ENCODE data around the gene GOLGA8K.

DNA sequence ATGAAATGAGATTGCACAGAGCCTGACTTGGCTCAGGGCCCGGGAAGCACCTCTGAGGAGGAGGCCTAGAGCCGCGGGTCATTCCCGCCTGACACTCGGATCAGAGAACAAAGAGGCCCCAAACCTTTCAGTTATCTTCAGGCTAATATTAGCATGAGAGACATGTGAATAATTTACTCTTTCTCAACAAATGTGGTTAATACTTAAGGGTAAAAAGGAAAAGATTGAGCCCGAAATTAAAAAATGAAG, 90.7 kb upstream of the KLF13 start:
- RRBS, result no CpG with 5 or more reads among the region's 6 CpGs

- RRBS, result no CpG with 5 or more reads among the region's 16 CpGs
These were observed 61.4 kb upstream of the KLF13 start for GRCh38 chr15:31265181-31265748.

DNA sequence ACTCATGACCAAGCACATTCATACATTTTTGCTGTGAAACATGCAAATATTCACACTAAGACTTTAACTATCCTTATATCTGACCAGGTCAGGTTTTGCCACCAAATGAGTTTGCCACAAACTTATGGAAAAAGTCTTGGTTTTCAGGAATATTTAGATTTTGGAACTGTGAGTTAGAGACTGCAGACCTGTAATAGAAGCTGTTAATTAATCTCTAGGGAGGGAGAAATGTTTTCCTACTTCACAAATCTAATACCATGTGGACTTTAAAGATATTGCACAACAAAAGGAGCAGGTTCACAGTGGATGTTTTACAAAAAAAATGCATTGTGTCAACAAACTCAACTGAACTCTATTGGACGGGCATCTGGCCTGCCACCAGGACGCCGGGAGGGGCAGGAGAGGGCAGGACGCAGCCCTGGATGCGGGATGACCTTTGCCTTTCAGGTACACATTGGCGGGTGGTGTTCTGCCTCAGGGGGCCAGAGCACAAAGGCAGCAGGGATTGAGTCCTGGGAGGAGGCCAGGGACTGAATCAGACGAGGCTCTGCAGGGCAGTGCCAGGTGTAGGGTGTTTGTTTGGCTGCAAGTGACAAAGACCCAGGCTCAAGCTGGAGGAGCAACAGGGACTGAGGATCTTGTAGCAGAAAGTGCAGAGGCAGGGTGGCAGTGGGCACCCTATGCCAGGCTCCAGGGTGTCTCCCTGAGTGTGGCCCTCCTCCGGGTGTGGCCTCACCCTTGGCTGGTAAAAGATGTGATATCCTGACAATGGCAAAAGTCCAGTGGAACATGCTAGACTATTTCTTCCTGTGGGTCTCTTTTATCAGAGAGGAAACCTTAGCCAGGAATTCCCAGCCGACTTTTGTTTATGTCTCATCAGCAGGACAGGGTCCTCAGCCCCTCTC, 30.0 kb upstream of the KLF13 start:
- RRBS, result no CpG with 5 or more reads among the region's 9 CpGs

GRCh38 chr15:31338321-31338890, 11.8 kb downstream of the KLF13 start:
- RRBS, result no CpG with 5 or more reads among the region's 9 CpGs

DNA sequence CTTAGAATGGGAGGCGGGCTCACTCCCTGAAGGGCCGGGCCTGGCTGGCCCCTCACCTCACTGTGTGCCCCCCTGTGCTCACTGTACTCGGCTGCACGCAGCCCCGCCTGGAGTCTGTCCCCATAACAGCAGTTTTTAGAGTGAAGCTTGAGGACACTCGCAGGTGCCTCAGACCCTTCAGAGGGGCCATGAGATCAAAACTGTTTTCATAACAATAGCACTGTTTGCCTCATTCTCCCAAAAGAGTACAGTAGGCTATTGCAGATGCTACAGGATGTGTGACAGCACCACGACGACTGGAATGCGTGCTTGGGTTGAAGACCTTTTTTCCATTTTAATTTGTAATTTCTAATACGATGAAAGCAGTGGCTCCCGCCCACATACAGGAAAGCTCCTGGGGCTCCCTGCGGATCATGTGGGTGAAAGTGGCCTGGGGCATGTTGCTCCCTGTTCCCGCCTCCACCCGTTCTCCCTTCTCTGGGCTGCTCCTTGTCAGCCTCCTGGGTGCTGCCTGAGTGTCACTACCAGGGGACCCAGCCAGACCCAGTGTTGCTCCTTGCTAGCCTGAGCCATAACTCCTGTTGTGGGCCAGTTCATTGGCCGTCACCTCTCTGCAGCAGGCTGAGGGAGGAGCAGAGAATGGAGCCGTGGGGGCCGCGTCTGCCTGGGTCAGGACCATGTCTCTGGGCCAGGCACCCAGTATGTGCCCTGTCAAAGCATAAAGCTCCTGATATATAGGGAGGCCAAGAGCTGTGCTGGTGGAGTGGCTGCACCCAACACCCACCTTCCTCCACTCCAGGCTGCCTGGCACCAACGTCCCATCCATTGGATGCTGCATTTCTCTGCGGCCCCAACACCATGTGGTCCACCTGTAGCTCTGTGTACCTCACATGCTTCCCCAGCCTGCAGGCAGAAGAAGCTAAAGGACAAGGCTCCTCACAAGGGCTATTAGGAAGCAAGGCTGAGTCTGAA, 40.3 kb downstream of the KLF13 start:
- RRBS, result 60% methylated on average over 2 of the region's 20 CpGs

DNA sequence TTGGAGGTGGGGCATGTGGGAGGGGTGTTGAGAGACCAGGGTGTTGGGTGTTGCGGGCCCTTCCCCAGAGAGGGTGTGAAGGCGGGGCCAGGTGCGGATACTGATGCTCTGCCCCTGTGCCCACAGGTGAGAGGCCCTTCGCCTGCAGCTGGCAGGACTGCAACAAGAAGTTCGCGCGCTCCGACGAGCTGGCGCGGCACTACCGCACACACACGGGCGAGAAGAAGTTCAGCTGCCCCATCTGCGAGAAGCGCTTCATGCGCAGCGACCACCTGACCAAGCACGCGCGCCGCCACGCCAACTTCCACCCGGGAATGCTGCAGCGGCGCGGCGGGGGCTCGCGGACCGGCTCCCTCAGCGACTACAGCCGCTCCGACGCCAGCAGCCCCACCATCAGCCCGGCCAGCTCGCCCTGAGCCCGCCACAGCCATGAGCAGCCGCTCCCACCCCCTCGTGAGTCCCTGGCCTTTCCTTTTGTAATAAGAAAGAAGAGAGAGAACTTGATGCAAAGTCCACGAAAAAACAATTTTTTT, 45.3 kb downstream of the KLF13 start:
- RRBS, result 94% methylated on average over 13 of the region's 41 CpGs

DNA sequence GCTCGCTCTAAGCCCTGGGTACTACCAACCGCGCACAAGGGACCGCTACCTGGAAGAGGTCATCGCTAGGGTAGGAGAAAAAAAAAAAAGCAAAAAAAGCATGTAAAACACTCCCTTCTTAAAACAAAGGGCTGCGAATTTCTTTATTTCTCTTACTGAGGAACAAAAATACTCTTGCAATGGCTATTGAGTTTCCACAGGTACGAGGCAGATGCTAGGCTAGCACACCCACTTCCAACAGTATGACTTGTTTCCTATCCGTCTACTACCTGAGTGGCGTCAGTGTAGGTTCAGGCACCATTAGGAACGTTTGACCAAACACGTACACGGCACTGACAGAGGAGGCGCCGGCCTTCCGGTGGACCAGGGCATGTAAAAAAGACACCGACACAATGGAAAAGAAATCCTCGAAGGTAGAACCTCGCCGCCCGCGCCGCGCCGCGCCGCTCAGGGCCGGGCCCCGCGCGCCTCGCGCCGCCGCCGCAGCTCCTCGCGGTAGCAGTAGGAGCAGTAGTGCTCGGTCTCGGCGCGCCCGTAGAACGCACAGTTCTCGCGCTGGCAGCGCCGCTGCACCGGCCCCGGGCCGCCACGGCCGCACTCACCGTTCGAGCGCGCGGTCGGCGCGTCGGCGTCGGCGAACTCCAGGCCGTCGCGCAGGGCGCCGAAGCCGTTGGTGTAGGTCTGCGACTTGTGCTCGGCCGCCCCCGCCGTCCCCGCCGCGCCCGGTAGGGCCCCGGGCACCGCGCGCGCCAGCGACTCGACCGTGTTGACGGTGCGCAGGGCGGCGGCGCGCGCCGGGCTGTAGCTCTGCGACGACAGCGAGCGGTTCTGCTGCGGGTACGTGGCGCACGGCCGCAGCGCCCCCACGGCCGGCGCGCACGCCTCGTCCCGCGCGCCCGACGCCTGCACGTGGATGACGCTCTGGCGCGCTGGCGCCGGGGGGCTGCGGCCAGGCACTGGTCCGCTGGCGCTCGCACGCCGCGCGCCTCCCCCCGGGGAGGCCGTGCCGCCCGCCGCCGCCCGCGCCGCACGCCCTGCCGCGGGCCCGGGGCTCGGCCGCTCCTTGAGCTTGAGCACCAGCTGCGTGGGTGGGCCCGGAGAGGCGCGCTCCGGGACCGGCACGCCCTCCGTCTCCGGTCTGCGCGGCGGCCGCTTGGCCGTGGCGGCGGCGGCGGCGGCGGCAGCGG, 156.6 kb downstream of the KLF13 start:
- RRBS, result 3% methylated on average over 79 of the region's 166 CpGs

GRCh38 chr15:31500460-31501110, 173.9 kb downstream of the KLF13 start:
- RRBS, result no CpG with 5 or more reads among the region's 5 CpGs

- RRBS, result no CpG with 5 or more reads among the region's 66 CpGs
These were observed 765 bp downstream of the OTUD7A start for GRCh38 chr15:31869490-31870326.

DNA sequence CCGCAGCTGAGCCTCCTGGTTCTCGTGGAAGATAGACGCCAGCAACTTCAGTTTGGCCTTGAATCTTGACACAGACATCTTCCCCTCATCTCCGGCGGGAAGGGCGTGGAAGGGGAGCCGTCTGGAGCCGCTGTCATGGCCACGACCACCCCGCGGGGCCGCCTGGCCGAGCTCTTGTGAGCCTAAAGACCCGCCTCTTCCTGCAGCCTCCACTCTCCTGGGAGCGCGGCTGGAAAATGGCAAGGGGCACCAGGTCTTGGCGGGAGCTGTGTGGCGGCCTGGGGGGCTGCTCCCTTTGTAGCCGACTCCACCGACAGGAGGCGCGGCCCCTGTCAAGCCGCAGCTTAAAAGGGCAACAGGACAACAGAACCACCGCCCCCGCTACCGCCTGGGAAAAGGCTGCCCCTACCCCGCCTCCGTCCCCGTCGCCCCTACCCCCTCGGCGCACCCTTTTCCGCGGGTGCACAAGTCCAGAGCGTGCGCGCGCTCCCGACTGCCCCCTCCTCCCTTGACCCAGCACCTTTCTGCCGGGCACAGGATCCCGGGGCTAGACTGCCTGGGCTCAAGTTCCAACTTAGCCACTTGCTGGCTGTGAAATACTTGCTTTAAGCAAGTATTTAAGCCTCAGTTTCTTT, 60.4 kb downstream of the GOLGA8K start:
- RRBS, result no CpG with 5 or more reads among the region's 41 CpGs

DNA sequence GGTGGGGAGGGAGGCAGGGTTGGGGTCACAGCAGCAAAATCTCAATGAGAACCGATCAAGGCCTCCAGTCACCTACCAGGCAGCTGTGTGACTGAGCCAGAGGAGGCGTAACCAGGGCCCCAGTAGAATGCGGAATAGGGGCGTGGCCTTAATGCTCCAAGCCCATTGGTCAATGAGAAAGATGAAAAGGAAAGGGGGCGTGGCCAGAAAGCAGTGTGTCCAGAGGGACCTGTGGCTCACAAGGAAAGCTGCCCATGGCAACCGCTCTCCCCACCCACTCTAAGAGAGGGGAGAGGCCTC, at the start of gene GOLGA8K:
Gene GOLGA8K, minus strand, starts transcription at position 93 of the 300 bp plus-strand sequence.
- RRBS, result no CpG with 5 or more reads among the region's 6 CpGs

GRCh38 chr15:32615969-32616384, 673 bp downstream of the ARHGAP11A start:
- RRBS, result 1% methylated on average over 3 of the region's 20 CpGs

- RRBS, result no CpG with 5 or more reads among the region's 4 CpGs
These were observed 28.7 kb downstream of the SCG5 start for GRCh38 chr15:32670100-32670783.

- RRBS, result 4% methylated on average over 11 of the region's 21 CpGs
These were observed 738 bp upstream of the GREM1 start for GRCh38 chr15:32717063-32717468.

DNA sequence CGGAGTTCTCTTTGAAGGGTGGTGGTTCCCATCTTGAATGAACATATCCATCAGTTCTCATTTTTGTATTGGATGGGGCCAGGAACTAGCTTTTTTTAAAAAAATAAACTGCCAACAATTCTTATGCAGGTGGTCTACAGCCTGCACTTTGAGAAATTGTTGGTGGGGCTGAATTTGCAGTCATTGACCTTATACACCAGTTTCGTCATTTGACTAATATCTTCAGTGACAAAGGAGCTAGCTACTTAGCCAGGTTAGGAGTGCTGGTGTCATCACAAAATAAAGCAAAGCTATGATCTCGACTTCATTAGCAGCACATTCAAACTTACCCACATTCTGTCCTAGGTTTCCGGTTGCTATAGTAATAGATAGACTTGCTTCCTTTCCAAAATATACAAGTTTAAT, 180.2 kb downstream of the RYR3 start:
- RRBS, result no CpG with 5 or more reads among the region's 4 CpGs

DNA sequence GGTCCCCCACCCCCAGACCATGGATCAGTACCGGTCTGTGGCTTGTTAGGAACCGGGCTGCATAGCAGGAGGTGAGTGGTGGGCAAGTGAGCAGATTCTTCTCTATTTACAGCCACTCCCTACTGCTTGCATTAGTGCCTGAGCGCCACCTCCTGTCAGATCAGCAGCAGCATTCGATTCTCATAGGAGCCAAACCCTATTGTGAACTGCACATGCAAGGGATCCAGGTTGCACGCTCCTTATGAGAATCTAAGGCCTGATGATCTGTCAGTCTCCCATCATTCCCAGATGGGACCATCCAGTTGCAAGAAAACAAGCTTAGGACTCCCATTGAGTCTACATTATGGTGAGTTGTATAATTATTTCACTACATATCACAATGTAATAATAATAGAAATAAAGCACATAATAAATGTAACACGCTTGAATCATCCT, 25.8 kb downstream of the CHRM5 start:
- RRBS, result no CpG with 5 or more reads among the region's 6 CpGs

- RRBS, result no CpG with 5 or more reads among the region's 2 CpGs
These were observed 29.5 kb downstream of the CHRM5 start for GRCh38 chr15:33997606-33998354.

GRCh38 chr15:34199580-34200171, 10.2 kb downstream of the KATNBL1 start:
- RRBS, result no CpG with 5 or more reads among the region's 17 CpGs

- RRBS, result 4% methylated on average over 1 of the region's 8 CpGs
These were observed 725 bp downstream of the SLC12A6 start for GRCh38 chr15:34336880-34337231.

All from non-pigmented ciliary epithelial cell (primary cell).